ENCODE data around the gene CRX.

- PRO-cap, result no peak
Observed at GRCh38 chr19:47446909-47448048, 24.4 kb downstream of the SLC8A2 start.

GRCh38 chr19:47492694-47493858, 9.1 kb upstream of the KPTN start:
- PRO-cap, result no peak

DNA sequence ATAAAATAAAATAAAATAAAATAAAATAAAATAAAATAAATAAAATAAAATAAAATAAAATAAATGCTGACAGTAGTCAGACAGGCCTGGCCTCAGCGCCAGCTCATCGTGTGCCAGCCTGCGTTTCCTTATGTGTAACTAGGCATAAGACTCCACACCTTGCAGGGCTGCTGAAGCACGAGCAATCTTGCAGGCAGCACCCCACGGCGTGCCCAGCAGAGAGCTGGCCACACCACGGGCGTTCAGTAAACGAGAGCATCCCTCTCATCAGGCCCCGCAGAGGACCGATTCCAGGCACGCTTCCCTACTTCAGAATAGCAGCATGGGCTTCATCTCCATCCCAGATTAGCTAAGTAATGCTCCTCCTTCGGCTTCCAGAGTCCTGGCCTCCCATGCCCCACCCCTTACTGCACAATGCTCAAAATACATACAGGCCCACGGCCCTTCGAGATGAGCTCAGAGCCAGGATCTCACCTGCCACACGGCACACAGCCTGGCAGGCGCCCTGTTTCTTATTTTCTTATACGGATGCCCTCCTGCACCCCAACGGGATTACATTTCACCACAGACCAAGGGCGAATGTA, 5.5 kb downstream of the NAPA start:
- PRO-cap, result no peak

- PRO-cap, result bidirectional peak, plus-strand start at chr19:47512474, minus-strand start at chr19:47512311; bidirectional peak, plus-strand start at chr19:47512862, minus-strand start at chr19:47512751
Observed at GRCh38 chr19:47512127-47513327, 2.3 kb downstream of the NAPA start.

GRCh38 chr19:47601422-47601988, 7.4 kb upstream of the BICRA start:
- PRO-cap, result bidirectional peak, plus-strand start at chr19:47601559, minus-strand start at chr19:47601495

- PRO-cap, result no peak
Observed at GRCh38 chr19:47619663-47620336, 10.9 kb downstream of the BICRA start.

DNA sequence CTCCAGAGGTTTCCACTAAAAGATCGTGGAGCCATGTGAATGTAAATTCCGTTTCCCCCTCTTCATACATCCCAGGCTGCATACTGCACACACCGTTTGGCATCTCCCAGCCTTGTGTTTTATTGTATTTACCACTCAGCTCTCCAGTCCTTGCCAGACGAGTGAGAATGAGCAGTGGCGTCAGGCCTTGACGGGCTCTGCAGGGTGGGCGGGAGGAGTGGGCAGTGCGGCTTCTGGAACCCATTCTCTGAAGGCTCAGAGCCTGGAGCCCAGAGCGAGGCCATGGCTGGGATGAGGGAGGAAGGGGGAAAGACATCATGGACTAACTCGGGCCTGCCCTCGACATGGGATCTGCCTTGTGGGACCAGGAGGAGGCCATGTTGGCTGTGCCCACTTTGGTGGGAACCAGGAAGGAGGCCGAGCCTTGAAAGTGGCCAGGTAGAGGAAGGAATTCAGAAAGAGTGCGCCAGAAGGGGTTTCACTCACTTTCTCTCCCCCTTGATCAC, 25.1 kb downstream of the BICRA start:
- PRO-cap, result no peak

DNA sequence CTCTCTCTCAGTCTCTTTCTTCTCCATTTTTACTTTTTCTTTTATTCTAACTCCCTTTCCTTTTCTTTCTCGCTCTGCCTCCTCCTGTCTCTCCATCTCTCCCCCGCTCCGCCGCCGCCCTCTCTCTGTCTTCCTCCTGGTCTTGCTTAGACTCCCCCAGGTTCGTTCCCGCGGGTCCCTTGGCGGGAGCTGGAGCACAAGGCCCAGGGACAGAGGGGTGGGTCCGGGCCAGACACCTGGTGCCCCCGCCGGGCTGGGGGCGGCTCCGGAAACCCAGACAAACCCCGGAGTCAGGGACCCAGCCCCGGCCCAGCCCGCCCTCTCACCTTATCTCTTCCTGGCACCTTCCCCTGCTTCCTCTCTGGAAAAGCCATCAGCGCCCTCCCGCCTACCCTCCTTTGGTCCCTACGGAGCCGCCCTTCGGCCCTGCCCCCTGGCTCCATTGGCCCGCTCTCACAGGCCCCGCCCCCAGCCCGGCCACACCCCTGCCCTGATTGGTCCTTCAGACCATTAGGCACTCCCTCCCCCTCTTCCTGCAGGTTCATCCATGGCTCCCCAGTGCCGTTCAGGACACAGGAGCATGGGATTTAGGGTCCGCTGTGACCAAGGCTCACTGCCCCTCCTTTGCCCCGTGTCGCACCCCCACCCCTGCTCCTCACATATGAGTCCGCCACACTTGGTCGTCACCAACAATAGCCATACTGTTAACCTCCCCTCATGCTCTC, 15.3 kb upstream of the NOP53 start:
- PRO-cap, result no peak

DNA sequence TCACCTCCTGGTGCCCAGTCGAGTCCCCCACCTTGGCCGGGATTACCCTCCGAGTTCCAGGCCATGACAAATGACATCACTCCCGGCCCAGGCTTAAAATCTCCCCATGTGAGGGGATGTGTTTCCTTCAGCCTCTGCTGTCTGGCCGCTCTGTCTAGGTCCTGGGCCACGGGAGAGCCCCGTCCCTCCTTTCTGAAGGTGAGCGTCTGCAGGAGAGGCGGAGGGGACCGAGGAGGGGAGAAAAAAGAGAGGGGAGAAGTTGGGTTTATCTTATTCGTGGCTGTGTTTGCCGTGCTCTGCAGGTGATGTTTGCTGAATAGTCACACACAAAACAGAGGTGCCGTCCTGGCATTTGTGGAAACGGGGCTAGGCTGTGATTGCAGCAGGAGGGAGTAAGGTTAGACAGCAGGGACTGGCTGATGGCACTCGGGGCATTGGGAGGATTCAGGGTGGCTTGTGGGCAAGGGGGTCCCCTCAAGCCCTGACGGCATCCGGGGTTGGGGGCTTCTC, at the start of gene CRX:
CRX (plus strand) TSS at position 125 of the 510 bp plus-strand sequence.
- PRO-cap, result no peak

- PRO-cap, result no peak
Observed at GRCh38 chr19:48415293-48415621, 21.8 kb downstream of the GRIN2D start.

- PRO-cap, result unidirectional peak, plus-strand start at chr19:48479746
Observed at GRCh38 chr19:48479298-48479843, 10.2 kb downstream of the CYTH2 start.

- PRO-cap, result bidirectional peak, plus-strand start at chr19:48646741, minus-strand start at chr19:48646446
Observed at GRCh38 chr19:48646557-48646911, 547 bp upstream of the CA11 start.

GRCh38 chr19:48712762-48713625, 6.5 kb downstream of the MAMSTR start:
- PRO-cap, result no peak

GRCh38 chr19:48724622-48726001, 5.6 kb upstream of the MAMSTR start:
- PRO-cap, result unidirectional peak, plus-strand start at chr19:48725415

DNA sequence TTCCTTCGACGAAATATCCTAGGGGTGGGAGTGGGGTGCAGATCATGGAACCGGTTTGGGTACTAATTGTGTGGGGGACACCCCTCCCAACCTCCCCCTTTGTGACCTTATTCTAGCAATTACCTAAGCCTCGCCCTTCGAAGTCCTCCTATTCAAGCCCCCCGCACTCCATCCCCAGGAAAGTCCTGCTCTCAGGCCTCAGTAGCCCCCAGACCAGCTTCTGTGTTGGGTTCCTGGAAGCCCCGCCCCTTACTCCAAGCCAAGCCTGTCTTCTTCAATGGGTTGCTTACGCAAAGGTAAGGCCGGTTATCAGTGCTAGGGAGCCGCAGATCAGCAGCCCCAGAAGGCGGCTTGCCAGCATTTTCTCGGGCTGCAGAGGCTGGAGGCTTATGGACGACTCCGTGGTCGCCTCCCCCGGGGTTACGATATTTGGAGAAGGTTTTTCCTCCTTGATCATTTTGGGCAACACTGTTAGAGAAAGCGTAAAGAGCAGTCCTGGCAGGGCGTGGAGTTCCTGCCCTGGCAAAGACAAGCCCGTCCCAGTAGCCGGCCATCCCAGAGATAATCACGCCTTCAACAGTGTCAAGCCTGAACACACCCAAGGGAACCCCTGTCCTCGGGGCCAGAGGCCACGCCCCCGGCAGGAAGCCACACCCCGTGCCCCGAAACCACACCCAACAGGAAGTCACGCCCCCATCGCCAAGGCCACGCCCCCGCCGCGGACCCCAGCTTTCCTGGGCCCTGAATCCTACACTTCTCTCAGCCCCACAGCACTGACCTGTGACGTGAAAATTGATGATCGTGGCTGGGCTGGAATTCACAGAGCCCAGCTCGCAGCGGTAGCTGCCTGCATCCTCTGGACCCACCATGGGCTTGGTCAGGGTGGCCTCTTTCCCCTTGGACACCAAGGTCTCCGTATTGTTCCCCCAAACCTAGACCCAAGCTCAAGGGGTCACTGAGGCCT, 883 bp upstream of the RASIP1 start:
- PRO-cap, result unidirectional peak, minus-strand start at position 567 of the sequence

GRCh38 chr19:48751755-48752203, 662 bp downstream of the FUT1 start:
- PRO-cap, result no peak

GRCh38 chr19:48755739-48756526, 609 bp downstream of the FGF21 start:
- PRO-cap, result no peak

- PRO-cap, result no peak
Observed at GRCh38 chr19:48794777-48795968, 15.7 kb downstream of the BCAT2 start.

DNA sequence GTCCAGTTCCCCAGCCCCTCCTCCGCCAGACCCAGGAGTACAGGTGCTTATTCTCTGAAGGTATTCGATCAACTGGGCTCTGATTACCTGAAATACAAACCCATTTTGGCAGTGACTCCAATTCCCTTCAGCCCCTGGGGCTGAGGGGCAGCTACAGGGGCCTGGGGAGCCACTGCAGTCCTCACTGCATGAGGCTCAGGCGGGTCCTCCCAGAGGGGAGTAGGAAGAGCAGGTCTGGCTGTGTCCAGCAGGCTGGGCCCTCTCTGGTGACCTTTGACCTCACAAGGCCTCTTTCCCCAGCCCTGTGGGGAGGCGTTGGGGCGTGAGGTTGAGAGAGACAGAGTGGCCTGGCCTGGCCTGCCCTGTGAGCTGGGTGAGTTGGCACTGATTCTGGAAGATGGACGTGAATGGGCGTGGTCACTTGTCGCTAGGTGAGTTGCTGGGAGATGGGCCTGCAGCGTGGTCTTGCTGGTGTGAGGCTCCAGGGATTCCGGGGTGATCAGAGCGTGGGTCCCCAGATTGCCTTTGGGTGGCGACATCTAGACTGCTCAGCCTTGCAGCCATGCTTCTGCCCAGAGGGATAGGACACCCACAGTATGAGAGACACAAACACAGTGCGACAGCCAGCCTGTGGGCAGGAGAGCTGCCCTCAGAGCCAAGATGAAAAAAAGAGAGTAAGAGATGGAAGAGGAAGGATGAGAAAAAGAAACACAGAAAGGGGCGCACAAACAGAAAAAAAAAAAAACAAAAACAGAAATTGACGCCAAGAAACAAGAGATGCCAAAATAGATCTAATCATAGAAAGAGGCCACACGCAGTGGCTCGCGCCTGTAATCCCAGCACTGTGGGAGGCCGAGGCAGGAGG, 2.9 kb downstream of the BCAT2 start:
- PRO-cap, result no peak

GRCh38 chr19:48815968-48816431, 5.2 kb upstream of the BCAT2 start:
- PRO-cap, result no peak